ENCODE measurements around a stretch of chr3.

DNA sequence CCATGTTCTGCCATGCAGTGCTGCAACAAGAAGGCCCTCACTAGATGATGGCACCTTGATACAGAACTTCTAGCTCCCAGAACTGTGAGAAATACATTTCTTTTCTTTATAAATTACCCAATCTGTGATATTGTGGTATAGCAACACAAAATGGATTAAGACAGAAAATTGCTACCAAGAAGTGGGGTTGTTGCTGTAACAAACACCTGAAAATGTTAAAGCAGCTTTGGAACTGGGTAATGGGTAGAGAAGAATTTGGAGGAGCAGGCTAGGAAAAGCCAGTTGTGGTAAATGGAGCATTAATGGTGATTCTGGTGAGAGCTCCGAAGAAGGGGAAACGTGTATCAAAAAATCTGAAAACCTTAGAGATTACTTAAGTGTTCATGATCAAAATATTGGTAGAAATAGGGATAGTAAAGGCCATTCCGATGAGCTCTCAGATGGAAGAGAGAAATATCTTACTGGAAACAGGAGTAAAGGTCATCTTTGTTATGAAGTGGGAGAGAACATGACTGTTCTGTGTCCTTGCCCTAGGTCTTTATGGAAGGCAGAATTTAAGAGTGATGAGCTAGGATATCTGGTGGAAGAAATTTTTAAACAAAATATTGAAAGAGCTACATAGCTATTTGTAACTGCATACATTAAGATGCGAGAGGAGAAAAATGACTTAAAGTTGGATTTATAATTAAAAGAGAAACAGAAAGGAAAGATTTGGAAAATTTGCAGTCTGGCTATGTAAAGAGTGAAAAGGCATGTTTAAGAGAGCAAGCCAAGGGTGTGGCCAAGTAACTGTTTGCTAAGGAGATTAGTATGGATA, 27.0 kb downstream of the SLMAP start:
- RRBS, result no CpG with 5 or more reads among the region's 4 CpGs

GRCh38 chr3:57942794-57943411, 65.3 kb upstream of the FLNB start:
- RRBS, result no CpG with 5 or more reads among the region's 4 CpGs

- RRBS, result no CpG with 5 or more reads among the region's 6 CpGs
Observed at GRCh38 chr3:58000504-58001267, 7.5 kb upstream of the FLNB start.

- RRBS, result no CpG with 5 or more reads among the region's 12 CpGs
Observed at GRCh38 chr3:58115032-58115751, 95.6 kb downstream of the DNASE1L3 start.

DNA sequence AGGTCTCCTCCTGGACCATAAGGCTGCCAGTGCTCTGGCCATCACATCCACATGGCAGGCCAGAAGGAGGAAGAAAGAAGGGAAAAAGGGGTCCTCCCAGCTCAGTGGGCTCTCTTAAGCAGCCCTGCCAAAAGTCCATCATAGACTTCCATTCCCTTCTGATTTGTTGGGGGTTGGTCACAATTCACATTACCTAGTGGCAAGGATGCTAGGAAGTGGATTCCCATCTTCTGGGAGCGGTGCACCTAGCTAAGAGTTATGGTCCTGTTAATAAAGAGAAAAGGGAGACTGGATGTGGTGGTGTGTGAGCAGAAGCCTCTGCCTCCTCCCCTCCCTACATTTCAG, 75.4 kb downstream of the DNASE1L3 start:
- RRBS, result no CpG with 5 or more reads among the region's 1 CpG

GRCh38 chr3:58150042-58150764, 60.6 kb downstream of the DNASE1L3 start:
- RRBS, result no CpG with 5 or more reads among the region's 15 CpGs

DNA sequence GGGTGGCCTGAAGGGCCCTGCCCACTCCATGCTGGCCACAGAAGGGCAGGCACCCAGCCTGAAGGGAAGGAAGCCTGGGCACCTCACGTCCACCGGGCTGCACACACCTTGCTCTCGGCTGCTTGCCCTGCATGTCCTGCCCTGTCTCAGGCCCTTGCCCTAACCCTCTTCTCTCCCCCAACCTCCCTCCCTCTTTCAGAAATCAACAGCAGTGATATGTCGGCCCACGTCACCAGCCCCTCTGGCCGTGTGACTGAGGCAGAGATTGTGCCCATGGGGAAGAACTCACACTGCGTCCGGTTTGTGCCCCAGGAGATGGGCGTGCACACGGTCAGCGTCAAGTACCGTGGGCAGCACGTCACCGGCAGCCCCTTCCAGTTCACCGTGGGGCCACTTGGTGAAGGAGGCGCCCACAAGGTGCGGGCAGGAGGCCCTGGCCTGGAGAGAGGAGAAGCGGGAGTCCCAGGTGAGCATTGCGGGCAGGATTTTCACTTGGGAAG, 57.5 kb downstream of the DNASE1L3 start:
- RRBS, result 92% methylated on average over 7 of the region's 19 CpGs

DNA sequence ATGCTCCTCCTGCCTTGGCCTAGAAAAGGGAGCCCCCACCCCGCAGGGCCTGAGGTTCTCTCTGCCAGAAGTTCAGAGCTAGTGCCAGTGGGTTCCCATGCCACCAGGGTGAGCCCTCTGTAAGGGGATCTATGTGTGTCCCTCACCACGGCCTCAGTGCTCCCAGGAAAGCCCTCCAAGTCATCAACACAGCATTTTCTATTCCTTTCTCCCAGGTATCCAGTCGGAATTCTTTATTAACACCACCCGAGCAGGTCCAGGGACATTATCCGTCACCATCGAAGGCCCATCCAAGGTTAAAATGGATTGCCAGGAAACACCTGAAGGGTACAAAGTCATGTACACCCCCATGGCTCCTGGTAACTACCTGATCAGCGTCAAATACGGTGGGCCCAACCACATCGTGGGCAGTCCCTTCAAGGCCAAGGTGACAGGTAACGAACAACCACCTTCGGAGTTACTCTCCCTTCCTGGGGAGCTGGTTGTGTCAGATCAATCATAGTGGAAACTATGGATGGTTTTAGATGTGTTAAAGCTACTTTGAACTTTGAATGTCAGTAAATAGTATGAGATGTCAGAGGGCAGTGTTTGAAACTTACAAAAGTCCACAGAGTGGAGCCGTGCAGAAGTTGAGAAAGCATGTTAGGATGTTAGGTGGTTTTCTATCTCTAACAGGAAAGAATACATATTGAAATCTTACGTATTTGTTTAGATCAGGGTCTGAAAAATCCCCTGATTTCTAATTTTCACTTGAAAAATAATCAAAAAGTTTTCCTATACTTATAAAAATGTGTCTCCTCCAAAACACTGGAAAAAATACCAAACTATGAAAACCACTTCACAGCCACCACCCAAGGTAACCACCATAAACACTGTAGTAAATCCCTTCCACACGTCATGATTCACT, 42.3 kb downstream of the DNASE1L3 start:
- RRBS, result no CpG with 5 or more reads among the region's 14 CpGs

DNA sequence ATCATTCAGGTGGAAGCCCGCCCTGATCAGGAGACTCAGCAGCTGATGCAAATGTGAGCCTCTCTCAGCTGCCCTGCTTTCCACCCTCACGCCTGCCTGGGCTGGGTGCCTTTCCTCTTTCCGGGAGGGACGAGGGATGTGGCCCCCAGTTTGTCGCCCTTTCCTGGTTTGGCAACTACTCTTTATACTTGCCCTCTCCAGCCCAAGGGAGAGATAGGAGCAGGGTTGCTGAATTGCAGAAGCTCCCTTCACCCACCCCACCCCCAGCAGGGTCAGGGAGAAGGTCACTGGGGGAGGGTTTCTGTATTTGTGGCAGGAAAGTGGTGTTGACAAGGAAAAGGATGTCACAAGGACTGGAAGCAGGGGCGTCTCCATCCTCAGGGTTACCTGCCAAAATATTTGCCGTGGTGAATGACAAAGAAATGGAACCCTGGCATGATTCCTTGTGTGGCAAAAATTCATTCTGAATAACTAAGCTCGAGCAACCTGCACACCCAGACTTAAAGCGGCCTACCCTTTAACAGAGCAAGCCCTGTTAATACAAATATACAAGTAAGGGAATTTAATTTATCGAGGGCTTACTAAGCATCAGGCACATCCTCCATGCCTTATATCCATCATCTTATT, 21.6 kb downstream of the DNASE1L3 start:
- RRBS, result no CpG with 5 or more reads among the region's 10 CpGs

- RRBS, result no CpG with 5 or more reads among the region's 5 CpGs
Observed at GRCh38 chr3:58246036-58246603, 8.5 kb downstream of the ABHD6 start.

GRCh38 chr3:58354958-58355482, 22.3 kb downstream of the PXK start:
- RRBS, result no CpG with 5 or more reads among the region's 11 CpGs

DNA sequence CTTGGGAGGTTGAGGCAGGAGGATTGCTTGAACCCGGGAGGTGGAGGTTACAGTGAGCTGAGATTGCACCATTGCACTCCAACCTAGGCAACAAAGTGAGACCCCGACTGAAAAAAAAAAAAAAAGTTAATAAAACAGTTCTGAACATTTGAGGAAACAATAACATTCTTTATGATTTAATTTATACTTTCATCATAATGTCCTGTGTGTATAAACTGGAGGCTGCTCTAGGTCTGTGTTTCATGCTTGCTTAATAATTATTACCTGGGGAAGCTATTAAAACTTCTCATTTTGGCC, 28.0 kb downstream of the PXK start:
- RRBS, result no CpG with 5 or more reads among the region's 2 CpGs

DNA sequence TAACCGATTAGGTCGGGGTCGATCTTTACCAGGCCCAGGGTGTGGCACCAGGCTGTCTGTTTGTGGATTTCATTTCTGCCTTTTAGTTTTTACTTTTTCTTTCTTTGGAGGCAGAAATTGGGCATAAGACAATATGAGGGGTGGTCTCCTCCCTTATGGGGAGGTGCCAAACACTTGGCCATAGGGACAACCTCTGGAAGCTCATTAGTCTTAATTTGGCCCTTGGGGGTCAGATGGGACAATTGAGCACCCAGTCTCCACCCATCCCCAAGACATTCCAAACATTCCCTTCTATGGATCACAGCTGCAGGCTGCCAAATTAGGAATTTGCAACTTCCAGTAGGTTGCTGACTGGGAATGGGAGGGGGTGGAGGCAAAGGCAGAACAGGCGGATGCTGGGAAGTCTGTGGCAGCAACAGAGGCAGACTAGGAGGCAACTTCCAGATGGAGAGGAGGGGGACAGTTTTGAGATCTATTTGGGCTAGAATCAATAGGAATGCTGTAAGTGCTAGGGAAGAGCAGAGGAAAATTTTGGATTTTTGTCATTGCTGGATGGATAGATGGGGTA, 1.3 kb upstream of the PDHB start:
- RRBS, result no CpG with 5 or more reads among the region's 4 CpGs

DNA sequence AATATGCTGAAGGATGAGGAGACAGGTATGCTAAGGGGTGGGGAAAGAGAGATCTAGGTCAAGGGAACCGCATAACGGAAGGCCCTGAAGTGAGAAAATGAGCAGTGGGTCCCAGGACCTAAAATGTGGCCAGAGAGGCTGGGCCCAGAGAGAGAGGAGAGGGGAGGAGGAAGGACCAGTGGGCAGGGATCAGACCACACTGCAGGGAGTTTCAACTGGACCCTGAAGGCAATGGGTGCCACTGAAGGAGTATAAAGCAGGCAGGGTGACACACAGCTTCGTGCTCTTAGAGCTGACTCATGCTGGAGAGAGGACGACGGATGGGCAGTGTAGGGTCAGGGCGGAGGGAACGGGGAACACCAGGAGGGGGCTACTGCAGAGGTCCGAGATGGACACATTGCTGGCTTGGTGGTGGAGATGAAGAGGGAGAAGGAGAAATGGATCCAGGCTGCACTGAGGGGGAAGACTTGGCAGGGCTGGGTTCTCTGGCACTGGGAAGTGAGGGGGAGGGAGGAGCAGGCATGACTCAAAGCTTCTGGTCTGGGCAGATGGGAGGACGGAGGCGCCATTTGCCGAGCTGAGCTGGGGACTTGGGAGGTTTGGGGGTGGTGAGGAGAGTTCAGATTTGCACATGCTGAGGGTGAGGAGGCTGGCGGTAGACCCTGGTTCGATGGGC, 4.8 kb upstream of the KCTD6 start:
- RRBS, result no CpG with 5 or more reads among the region's 13 CpGs

- RRBS, result no CpG with 5 or more reads among the region's 3 CpGs
Observed at GRCh38 chr3:58493002-58493248, 1.0 kb downstream of the KCTD6 start.

GRCh38 chr3:58522806-58523511, 14.0 kb downstream of the ACOX2 start:
- RRBS, result no CpG with 5 or more reads among the region's 5 CpGs

GRCh38 chr3:58535834-58536563, 991 bp downstream of the ACOX2 start:
- RRBS, result no CpG with 5 or more reads among the region's 3 CpGs

GRCh38 chr3:58573540-58574170, 3.5 kb downstream of the FAM107A start:
- RRBS, result no CpG with 5 or more reads among the region's 8 CpGs

- RRBS, result no CpG with 5 or more reads among the region's 3 CpGs
Observed at GRCh38 chr3:58690423-58691004, 23.9 kb upstream of the FAM3D start.

DNA sequence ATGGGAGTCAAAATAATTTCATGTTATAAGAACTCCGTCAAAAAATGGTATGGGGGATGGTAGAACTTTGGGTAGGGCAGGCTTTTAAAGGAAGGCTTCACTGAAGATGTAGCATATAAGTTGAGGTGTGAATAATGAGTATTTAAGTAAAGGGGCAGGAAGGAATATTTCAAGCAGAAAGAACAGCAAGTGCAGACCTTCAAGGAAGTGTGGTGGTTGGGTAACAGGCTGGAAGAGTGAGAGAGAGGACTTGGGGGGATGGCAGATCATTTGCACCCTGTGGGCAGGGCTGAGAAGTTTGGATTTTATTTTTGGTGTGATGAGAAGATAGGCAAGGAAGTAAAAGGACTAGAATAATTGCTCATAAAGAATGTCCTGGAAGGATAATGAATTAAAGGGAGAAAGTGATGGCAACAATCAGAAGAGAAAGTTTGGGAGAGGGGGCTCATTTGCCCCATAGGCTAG, 709.2 kb upstream of the CFAP20DC start:
- RRBS, result no CpG with 5 or more reads among the region's 1 CpG